H4 (cell line): ENCODE measurements around a stretch of chr19.

DNA sequence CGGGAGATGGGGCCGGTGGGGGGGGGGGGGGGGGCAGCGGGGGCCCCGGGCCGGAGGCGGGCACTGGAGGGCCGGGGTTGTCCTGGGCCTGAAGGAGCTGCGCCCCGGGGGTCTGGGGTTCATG lies 199 bp downstream of the HDGFL2 start:
- RAMPAGE, long total RNA = no peak

- RAMPAGE, long total RNA = no peak
These were observed 3.5 kb upstream of the LRG1 start for GRCh38 chr19:4543085-4543976.

- RAMPAGE, long total RNA = no peak
These were observed 7.8 kb upstream of the SEMA6B start for GRCh38 chr19:4567152-4567879.

GRCh38 chr19:4707188-4707725 lies 16.4 kb downstream of the DPP9 start:
- RAMPAGE, long total RNA = no peak

- RAMPAGE, long total RNA = no peak
These were observed 11.2 kb downstream of the FEM1A start for GRCh38 chr19:4802701-4803207.

DNA sequence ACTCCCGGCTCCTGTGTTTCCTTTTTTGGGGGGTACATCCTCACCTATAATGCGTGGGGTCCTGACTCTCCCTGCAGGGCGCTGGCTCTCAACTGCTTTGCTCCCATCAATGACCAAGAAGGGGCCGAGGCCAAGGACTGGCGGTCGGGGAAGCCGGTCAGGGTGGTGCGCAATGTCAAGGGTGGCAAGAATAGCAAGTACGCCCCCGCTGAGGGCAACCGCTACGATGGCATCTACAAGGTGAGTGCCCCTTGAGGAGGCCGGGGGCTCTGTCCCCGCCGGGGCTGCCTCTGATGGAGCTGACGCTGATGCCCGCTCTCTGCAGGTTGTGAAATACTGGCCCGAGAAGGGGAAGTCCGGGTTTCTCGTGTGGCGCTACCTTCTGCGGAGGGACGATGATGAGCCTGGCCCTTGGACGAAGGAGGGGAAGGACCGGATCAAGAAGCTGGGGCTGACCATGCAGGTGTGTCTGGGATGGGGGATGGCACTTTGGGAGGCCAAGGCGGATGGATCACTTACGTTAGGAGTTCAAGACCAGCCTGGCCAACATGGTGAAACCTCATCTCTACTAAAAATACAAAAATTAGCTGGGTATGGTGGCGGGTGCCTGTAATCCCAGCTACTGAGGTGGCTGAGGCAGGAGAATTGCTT lies 18.3 kb upstream of the KDM4B start:
- RAMPAGE, long total RNA = no peak

DNA sequence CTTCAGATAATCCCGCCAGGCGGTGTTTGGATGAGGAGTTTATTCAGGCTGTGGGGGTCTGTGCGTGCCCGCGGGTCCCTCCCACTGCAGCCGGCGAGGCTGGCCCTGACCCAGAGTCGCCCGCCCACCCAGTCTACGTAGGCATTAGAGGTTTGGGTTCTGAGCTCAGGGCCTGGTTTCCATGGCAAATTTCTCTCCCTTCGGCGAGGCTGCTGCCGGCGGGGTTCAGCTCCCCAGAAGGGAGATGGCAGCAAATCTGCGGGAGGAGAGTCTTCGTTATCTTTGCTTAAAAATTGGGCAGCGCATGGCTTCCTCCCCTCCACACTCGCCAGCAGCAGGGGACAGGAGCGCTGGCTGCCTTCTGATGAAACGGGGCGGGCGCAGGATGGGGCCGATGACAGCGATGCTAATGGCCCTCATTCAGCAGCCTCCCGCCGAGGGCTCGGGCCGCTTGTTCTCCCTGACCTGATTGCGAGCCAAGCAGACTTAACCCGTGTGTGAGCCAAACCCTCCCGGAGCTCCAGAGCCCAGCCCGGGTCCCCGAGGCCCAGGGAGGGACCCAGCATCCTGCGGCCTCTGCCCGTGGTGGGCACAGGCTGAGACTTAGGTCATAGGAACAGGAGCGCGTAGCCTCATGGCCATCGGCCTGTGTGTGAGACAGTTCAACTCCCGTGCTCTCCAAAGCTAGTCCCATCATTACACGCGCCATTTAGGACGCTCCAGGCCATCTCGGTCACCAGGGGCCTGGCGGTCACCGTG lies 90.2 kb downstream of the KDM4B start:
- RAMPAGE, long total RNA = no peak

DNA sequence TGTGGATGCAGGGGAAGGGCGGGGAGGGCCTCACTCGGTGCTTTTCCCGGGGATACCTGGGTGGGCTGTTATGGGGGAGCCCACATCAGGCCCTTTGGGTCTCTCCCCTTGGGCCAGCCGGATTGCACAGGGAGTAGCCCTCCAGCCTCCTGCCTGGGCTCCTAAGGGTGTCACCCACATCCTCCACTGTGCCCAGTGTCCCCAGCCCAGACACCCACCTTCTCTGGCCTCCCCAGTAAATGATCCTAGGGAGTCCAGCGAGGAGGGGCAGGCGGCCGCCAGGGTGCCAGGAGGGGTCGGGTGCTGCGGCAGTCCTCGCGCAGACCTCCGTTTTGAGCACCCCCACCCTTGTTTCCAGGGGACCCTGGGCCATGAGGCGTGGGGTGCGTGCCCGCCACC lies 132.8 kb downstream of the KDM4B start:
- RAMPAGE, long total RNA = no peak

GRCh38 chr19:5143963-5144582 lies 175.2 kb downstream of the KDM4B start:
- RAMPAGE, long total RNA = no peak

- RAMPAGE, long total RNA = no peak
These were observed 184.0 kb downstream of the KDM4B start for GRCh38 chr19:5152930-5153379.

- RAMPAGE, long total RNA = no peak
These were observed 126.2 kb downstream of the PTPRS start for GRCh38 chr19:5214290-5214995.

DNA sequence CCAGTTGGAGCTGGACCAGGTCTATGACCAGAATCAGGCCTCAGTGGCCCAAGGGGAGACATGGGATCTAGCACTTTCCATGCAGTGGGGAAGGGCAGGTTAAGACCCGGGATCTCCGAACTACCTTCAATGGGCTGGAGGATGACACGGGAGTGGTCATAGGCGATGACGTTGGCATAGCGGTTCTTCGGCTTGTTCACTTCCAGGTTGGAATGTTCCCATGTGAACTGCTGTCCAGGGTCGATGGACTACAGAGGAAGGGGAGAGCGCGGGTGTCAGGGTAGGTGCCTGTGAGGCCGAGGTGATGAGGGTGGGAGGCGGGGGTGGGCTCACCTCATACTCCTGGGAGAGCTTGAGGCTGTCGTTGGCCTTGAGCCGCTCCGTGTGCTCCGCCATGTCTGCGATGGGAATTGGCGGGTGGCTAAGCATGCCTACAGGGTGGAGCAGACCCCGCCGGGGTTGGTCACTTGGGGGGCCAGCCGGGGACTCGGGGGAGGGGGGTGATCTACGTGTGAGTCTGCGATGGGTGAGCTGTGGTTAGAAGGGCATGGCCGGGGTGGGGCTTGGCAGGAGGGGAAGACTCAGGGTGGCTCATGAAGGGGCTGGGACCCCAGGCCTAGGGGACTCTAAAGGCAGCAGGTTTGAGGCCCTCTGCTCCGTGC lies 125.3 kb downstream of the PTPRS start:
- RAMPAGE, long total RNA = no peak

GRCh38 chr19:5308459-5309564 lies 31.8 kb downstream of the PTPRS start:
- RAMPAGE, long total RNA = no peak

DNA sequence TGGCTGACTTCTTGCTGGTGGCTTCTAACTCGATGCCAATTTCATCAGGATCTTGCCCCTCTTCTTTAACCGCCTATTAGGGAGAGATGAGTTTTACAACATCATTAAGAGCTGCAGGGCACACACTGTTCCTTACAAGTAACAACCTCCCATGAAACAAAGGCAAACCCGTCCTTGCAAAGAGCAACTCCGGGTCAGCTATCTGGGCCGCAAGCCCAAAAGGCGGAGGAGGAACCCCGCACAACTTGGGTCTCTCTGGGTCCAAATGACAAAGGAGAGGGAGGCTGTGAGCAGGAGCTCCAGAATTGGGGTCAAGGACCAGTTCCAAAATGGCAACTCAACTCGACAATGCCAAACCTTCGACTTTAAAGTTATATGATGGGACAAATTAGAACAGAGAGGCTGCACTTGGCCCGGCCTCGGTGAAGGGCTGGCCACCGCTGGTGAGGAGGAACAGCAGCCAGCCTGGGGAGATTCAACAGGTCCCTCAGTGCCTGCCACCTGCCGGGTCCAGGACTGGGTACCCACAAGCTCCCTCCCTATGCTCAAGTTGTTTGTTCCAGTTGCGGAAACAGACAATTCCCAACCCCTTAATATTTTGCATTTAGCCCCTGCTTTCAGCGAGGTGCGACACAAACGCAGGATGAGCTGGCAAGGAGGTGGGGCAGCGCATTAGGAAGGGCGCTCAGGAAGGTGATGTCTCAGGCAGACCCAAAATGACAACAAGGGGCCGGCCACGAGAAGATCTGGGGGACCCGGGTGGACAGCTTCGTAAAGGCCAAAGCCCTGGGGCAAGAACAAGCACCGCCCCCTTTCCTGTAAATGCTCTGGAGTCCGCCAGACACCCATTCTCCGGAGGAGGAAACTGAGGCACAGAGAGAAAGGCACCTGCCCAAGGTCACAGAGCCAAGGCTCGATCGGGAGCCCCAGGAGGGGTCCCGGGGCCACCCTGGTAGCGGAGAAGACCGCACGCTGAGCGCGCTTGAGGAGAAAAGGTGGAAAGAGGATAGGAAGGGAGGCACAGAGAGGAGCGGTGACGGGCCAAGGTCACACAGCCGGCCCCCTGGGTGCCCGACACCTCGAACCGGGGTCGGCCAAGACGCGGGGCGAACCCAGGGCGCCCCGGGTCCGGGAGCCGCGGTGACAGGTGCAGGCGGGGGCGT lies 871 bp downstream of the SAFB2 start:
- RAMPAGE, long total RNA = no peak

DNA sequence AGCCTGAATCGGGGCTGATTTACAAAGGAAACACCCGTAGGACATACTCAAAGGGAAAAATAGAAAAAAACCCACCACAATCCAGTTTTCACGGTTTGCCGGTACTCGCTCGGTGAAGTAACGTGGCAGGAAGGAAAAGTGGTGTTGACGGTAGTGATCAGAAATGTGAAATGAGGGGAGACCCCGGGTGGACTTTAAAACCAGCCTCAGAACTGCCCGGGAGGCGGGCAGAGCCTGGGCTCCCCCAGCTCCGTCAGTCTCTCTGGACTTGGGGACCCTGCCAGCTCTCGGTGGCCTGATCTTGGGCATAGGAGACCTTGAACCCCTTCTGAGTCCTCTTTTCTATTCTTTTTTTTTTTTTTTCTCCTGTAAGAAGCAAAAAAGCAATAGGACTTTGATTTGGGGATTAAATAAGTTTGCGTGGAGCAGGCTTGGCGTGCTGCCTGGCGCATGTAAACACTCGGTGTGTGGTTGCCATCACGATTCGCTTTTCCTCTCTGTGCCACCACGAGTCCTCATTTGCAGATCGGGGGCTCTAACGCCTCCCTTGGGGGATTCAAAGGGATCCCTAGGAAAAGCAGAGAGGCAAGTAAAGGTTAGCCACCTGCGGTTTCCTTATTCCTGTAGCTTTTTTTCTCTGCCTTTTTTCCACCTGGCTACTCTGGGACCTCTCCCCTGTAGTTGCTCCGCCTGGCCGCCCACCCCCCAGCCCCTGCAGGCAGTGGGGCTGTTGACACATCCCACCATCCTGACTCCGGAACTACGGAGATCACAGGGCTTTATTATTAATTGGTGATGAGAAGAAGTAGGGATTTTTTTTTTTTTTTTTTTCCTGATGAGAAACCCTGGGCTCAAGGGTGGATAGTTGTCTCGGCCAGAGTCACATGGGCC lies 1.2 kb downstream of the SAFB start:
- RAMPAGE, long total RNA = no peak

DNA sequence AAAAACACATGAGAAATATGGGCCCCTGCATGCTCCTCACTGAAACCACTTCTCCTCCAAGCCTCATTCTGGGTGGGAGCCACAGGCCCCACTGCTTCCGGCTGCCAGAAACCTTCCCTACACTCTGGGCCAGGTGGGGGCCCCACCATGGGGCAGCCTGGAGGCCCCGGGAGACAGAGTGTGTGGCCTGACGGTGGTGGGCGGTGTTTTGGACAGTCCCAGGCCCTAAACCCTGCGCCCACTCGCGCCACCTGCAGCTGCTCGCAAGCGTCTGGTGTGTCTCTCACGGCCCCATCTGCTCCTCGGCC lies 5.5 kb downstream of the RPL36 start:
- RAMPAGE, long total RNA = no peak

- RAMPAGE, long total RNA = no peak
These were observed 12.0 kb downstream of the LONP1 start for GRCh38 chr19:5707590-5708683.

DNA sequence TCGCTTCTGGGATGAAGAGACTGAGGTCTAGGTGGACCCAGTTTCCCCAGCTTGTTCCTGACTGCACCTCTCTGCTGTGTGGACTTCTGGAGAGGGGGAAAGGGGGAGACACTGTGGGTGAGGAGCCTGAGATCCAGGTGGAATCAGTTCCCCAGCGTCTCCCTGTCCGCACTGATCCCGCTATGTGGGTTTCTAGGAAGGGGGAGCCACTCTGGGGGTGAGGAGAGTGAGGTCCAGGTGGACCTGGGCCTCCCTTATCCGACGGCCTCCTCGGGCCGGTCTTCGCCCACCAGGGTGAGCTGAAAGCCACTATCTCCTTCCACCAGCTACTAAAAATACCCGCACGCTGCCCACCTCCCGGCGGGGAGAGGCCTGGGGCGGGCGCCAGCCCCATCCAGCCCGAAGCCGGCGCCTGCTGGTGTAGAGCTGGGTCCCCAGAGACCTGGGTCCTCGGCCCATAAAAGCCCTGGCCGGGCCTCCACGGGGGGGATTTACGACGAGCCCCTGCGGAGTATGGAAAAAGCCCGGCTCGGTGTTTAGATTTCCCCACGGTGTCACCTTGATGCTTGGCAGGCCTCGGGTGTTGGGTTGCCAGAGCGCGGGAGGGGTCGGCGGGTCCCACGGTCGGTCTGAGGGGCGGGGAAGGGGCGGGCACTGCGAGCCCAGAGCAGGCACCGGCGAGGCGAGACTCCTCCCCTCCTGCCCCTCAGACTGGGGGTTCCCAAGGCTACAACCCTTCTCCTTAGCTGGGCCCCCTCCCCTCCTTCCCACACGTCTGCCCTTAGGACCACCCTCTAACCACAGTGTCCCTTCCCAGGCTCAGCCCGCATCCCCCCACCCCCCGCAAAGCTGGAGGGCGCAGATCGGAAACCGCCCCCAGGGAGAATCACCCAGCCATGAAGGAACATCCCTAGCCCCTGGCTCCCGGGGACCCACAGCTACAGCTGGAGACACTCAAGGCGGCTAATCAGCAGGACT lies 10.4 kb downstream of the FUT6 start:
- RAMPAGE, long total RNA = no peak

- RAMPAGE, long total RNA = no peak
These were observed 9.6 kb downstream of the CAPS start for GRCh38 chr19:5923687-5923999.

GRCh38 chr19:5936055-5937039 lies 22.3 kb downstream of the CAPS start:
- RAMPAGE, long total RNA = no peak